Duodenum (tissue), 1 donor: ENCODE results near the genes FOXD2 and TTC39A.

DNA sequence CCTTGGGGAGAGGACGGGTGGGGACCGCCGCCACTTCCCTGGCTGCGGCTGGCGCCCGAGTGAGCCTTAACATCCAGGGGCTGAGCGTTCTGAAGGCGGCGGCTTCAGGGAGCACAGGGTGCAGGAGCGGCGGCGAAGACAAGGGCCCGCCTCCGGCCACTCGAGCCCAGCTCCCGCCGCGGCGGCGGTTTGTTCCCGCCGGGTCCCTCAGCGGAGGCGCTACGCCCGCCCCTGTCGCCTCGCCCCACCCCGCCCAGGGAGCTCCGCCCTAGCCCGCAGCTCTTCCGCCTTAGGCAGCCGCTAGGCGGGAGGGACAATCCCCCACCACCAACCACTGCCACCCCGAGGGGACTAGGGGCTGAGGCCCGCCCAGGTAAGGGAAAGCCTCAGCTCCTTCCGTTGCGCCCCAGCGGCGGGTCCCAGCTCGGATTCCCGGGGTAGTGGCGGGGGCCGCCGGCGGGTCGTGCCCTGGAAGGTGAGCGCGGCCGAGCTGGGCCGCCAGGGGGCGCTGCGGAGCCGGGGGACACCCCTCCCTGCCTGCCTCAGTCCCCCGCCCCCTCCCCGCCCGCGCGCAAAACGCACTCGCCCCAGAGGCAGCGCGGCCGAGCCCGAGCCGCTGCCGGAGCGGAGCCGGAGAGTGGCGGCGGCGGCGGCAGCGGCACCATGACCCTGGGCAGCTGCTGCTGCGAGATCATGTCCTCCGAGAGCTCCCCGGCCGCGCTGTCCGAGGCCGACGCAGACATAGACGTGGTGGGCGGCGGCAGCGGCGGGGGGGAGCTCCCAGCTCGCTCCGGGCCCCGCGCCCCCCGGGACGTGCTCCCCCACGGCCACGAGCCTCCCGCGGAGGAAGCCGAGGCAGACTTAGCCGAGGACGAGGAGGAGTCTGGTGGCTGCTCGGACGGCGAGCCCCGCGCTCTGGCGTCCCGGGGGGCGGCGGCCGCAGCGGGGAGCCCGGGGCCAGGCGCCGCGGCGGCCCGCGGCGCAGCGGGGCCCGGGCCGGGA, at the start of gene FOXD2:
Gene FOXD2 (plus strand): TSS at position 572 of the 1,002 bp plus-strand sequence.
- PRO-cap: bidirectional peak, plus-strand start at position 296 of the sequence, minus-strand start at position 209 of the sequence; unidirectional peak, plus-strand start at position 590 of the sequence

- PRO-cap: no peak
These were observed 1.1 kb downstream of the FOXD2 start for GRCh38 chr1:47438878-47439495.

DNA sequence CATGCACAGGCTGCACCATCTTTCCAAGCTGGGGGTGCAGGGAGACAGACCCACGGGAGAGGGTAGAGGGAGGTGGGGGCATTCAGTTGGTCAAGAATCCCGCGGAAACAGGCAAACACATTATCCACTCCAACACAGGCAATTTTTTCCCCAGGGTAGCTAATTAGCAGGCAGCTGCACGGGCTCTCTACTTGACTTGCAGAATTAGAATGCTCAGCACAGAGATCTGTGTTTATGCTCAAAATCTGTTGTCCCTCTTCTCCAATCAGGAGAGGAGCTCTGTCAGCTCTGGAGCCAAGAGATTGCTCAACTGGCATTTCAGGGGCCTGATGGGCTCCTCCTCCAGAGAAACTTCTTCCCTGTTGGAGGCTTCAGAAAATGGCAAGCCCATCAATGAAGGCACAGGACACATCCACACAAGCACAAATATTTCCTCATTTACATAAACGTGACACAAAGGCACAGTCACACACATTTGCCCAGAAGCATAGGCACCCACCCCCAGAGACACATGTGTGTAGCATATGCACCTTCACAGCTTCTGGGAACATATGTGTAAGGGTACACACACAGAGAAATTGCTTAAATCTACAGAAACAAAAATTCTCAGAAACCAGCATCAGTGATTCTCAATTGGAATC, 267.9 kb downstream of the FOXD2 start:
- PRO-cap: no peak

- PRO-cap: unidirectional peak, plus-strand start at chr1:47978831
These were observed 18.8 kb downstream of the TRABD2B start for GRCh38 chr1:47978300-47978969.

GRCh38 chr1:47984104-47984586, 13.0 kb downstream of the TRABD2B start:
- PRO-cap: no peak

DNA sequence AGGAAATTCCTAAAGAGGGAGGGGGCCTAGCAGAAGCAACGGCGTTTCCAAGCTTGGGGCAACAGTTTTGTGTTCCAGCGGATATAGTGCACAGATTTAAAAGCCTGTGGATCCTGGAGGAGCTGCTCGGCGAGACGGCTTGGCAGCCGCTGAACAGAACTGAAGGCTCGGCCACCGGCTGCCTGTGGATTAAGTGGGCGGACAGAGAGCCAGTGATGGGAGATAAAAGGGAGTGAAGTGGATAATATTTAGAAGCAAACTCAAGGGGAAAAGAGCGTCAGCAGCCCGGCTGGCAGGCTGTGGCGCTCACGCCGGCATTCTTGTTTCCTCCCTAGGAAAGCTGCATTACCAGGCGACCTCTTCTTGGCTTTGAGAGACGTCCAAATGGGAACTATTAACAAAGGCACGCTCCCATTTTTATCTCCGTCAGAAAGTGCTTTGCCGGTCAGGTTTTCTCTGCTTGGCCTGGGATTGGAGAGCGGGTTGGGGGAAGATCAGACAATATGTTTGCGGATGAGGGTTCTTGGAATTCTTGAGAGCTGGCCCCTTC, 10.4 kb downstream of the TRABD2B start:
- PRO-cap: no peak

GRCh38 chr1:48472323-48472654, 285 bp upstream of the SPATA6 start:
- PRO-cap: bidirectional peak, plus-strand start at chr1:48472389, minus-strand start at chr1:48472177

GRCh38 chr1:49257086-49258286, 480.8 kb upstream of the BEND5 start:
- PRO-cap: no peak

GRCh38 chr1:50098639-50098844, 10.2 kb upstream of the ELAVL4 start:
- PRO-cap: unidirectional peak, plus-strand start at chr1:50098722

DNA sequence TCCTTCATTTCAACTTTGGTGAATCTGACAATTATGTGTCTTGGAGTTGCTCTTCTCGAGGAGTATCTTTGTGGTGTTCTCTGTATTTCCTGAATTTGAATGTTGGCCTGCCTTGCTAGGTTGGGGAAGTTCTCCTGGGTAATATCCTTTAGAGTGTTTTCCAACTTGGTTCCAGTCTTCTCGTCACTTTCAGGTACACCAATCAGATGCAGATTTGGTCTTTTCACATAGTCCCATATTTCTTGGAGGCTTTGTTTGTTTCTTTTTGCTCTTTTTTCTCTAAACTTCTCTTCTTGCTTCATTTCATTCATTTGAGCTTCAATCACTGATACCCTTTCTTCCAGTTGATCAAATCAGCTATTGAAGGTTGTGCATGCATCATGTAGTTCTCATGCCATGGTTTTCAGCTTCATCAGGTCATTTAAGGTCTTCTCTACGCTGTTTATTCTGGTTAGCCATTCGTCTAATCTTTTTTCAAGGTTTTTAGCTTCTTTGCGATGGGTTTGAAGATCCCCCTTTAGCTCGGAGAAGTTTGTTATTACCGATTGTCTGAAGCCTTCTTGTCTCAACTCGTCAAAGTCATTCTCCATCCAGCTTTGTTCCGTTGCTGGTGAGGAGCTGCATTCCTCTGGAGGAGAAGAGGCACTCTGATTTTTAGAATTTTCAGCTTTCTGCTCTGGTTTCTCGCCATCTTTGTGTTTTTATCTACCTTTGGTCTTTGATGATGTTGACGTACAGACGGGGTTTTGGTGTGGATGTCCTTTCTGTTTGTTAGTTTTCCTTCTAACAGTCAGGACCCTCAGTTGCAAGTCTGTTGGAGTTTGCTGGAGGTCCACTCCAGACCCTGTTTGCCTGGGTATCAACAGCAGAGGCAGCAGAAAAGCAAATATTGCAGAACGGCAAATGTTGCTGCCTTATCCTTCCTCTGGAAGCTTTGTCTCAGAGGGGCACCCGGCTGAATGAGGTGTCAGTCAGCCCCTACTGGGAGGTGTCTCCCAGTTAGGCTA, 50.5 kb downstream of the FAF1 start:
- PRO-cap: no peak

GRCh38 chr1:51215686-51216042, 20.4 kb upstream of the RNF11 start:
- PRO-cap: no peak

GRCh38 chr1:51270889-51271737, 35.0 kb downstream of the RNF11 start:
- PRO-cap: no peak

- PRO-cap: no peak
These were observed 32.7 kb downstream of the TTC39A start for GRCh38 chr1:51297475-51298229.

DNA sequence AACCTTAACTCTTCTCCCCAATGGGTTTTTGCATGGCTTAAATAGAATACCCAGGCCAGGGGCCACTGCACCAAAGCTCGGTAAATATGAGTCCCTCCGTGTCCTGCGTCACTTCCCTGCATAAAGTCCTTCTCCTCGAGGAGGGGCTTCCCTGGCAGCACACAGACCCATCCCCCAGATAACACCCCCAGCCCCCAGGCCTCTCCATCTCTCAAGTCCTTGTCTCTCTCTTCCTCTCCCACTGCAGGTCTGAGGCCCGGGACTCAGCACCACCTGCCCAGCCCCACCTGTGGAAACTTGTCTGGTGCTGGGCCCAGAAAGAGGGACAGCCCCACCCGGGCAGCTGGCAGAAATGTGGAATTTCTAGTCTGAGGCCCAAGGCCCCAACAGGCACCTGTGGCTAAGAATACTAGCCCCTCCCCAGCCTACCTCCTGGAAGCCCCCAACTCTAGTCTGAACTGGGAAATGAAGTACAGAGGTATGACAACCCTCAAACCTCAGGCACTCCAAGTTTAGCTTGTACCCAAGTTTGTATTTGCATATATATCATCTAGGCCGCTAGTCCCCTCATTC, 15.4 kb downstream of the TTC39A start:
- PRO-cap: no peak

- PRO-cap: no peak
These were observed at the start of gene TTC39A for GRCh38 chr1:51329963-51330893. TTC39A (minus strand) TSS chr1:51330562.

GRCh38 chr1:51370872-51371223, 40.5 kb upstream of the TTC39A start:
- PRO-cap: no peak

DNA sequence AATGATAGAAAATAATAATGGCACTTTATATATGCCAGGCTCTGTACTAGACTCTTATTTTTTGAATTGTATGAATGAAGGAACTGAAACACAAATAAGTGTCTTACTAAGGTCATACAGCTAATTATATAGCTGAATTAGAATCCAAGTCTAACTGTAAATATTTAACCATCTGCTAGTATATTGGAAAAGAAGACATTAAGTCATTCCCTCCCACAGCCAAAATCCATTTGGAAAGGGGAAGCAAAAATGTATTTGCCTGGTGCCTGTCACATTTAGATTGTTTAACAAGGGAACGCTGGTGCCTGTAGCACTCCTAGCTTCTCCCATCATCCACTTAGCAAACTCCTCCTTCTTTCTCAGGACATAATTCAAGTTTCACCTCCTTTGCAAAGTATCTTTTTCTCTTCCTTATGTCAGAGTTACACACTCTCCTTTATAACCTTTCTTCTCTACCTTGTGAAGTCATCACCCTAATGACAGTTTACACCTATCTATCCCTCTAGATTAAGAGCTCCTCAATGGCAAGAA, 661 bp upstream of the EPS15 start:
- PRO-cap: no peak

DNA sequence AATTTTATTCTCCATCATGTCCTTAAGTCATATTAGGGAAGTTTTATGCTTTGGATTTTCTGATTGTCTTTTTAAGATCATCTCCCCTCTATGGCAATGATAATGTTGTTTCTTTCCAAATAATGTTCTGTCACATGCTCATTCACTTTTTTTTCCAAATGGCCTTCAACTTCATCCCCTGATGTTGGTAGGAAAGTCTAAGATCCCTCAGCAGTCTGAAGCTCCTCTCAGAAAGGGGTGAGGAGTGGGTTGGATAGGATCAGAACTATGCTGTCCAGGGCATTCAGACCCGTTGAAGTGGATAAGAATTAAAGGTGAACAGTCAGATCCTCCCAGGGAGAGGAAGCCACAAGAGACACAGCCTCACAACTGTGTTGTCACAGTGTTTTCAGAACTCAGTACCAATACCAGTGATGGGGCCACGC, 15.2 kb upstream of the EPS15 start:
- PRO-cap: no peak

GRCh38 chr1:51686284-51687099, 69.6 kb downstream of the OSBPL9 start:
- PRO-cap: no peak

DNA sequence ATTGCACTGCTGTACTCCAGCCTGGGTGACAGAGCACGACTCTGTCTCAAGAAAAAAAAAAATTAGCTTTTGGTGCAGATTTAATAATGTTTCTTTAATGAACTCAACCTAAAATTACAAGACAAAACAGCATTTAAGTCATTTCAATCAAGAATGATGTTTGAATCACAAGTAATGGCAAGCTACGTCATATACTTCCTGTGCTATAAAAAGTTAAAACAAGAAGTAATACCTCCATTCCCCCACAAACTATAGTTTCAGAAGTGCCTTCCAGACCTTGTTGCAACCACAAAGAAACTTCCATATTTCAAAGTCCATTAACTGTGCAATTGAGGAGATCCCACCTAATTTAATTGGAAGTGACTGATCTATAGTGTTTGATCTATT, 15.2 kb downstream of the NRDC start:
- PRO-cap: no peak